Umbilical cord (tissue), 2 donors: ENCODE measurements around the genes OR10A3 and STK33.

GRCh38 chr11:7571893-7572797 lies 58.3 kb downstream of the PPFIBP2 start:
- RAMPAGE, long total RNA = no peak

GRCh38 chr11:7577213-7577906 lies 63.6 kb downstream of the PPFIBP2 start:
- RAMPAGE, long total RNA = start-site peak on the plus strand at chr11:7577016-7577575, 11 and 13 reads in 2 replicates

DNA sequence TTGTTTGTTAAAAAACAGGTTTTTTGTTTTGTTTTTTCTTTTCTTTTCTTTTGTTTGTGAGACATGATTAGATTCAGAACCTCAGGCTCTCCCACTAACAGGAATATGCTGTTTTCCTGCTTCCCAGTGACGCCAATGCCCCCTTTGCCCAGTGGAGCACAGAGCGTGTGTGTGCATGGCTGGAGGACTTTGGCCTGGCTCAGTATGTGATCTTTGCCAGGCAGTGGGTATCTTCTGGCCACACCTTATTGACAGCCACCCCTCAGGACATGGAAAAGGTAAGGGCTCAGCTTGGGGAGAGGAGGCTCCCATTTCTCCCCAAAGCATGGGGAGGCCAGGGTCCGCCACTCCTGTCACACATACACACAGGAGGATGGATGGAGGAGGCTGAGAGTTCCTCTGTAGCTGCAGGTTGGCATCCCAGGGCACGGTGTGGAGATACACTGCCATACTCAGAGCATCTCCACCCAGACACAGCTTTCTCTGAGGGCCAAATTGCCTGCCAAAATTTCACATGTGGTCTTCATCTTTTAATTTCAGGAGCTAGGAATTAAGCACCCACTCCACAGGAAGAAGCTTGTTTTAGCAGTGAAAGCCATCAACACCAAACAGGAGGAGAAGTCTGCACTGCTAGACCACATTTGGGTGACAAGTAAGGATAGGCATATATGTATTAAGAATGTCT lies 24.9 kb downstream of the CYB5R2 start:
- RAMPAGE, long total RNA = no peak

- RAMPAGE, long total RNA = no peak
These were observed 8.4 kb downstream of the OVCH2 start for GRCh38 chr11:7697537-7698518.

GRCh38 chr11:7905407-7906727 lies 25.2 kb downstream of the OR10A6 start:
- RAMPAGE, long total RNA = start-site peak on the minus strand at chr11:7905926-7906332, 11 and 15 reads in 2 replicates

GRCh38 chr11:7941592-7942113 lies at the start of gene OR10A3:
TSS of gene OR10A3 (minus strand) at chr11:7941708.
- RAMPAGE, long total RNA = no peak

GRCh38 chr11:8223997-8224542 lies 39.6 kb downstream of the LMO1 start:
- RAMPAGE, long total RNA = no peak

- RAMPAGE, long total RNA = no peak
These were observed 68.5 kb upstream of the LMO1 start for GRCh38 chr11:8332155-8332644.

DNA sequence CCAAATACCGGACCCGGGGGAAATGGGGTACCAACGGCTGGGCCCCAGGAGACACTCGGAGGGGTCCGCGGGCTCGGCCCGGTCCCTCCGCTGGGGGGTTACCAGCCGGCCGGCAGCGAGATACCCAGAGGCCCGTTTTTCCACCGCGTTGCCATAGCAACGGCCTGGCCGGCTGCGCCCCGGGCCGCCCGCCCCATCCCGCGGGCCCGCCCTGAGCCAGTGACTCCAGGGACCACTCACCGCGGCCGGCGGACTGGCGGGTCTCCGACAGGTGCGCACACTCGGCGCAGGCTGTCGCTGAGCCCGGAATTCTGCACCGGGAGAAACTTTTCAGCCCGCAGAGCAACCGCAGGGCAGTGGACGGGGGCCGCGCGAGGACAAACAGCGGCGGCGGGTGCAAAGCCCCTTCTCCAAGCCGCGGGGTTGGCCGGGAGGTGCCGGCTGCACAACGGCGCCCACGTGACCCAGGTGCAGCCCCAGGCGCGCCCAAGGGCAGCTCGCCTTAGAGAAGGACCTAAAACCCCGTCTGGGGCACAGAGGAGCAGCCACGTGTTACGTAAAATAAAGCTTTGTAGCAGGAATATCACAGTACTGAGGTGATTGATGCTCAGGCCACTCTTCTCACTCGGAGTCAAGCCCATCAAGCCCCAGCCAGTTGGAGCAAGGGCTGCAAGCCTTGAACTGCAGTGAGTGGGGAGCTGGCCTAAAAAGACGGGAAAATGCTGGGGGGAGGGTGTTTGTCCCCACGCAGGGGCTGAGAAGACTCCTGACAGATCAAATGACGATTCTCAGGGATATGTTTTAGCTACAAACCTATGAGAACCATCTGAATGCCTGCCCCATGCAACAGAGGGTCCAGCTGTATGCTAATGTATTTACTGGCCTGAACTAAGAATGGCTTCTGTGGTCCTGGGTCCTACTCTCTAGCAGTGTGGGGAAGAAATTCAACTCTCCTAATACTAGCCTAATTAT lies at the start of gene STK33:
Gene STK33, minus strand, starts transcription at position 386 of the 972 bp plus-strand sequence.
- RAMPAGE, long total RNA = no peak

GRCh38 chr11:8644669-8645344 lies 37.7 kb downstream of the TRIM66 start:
- RAMPAGE, long total RNA = no peak

GRCh38 chr11:8719732-8720204 lies 37.2 kb downstream of the RPL27A start:
- RAMPAGE, long total RNA = no peak

DNA sequence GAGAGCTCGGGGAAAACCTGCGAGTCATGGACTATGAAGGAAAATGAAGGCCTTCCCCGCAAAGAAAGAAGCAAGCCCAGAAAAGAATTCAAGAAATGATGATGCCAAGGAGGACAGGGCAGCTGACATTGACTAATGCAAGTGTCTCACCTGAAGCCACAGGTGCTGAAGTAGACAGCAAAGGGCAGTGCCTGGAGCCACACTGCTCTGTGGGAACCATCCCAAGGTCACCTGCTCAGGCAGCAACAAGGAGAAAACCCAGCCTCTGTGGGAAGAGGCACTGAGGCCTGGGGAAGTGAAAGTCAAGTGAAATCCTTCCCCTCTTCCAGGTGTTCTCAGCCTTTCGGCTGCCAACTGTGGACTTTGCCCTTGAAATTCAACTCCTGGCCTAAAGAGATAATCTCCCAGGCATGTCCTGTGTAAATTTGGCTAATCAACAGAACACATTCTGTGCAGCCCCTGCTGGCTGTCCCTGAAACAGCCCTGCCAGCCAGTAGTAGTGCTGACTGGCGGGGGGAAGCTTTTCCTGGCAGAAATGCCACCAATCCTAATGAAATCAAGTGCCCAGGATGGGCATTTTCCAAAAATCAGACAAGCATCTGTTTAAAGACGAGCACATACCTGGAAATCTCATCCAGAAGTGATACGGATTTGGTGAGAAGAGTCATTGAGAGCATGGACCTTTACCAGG lies 15.8 kb downstream of the DENND2B start:
- RAMPAGE, long total RNA = no peak

DNA sequence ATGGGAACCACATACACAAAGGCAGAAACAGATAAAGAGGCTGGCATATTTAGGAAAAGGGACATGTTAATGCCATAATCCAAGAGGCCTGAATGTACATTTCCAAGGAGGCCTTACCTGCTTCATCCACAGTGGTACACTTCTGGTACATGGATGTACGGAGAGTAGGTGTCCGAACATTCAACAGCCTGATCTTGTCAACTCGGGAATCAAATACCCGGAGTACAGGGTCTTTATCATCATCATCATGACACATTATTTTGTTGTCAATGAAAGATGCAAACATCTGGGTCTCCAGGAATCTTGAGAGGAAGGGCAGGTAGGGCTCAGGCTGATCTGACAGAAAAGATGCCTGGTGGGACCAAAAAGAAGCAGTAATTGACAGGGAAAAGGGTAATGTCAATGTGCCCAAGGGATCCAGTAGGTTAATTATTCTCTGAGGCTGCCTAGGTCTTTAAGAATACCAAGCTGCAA lies 86.7 kb upstream of the SCUBE2 start:
- RAMPAGE, long total RNA = no peak

GRCh38 chr11:9311285-9311588 lies 3.2 kb downstream of the TMEM41B start:
- RAMPAGE, long total RNA = no peak

GRCh38 chr11:9313593-9313969 lies 812 bp downstream of the TMEM41B start:
- RAMPAGE, long total RNA = no peak

DNA sequence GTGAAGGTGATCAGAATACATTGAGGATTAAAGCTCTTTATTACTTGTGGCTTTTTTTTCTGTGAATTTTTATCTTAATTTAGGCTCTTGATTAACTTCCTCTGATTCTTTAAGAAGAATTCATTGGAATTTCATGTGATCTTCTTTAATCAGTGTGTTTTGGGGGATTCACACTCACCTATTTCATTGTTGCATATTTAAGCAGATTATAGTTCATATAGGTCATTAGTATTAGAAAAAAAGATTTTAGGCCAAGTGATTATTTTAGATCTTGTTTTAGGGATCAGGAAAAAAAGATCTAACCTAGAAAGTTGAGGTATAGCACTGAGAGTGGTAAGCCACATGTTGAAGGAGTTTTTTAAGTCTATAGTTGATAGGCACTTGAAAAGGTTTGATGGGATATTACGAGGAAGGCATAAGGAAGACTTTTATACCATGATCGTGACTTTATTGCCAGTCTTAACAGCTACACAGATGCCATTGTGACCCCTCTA lies 26.0 kb downstream of the IPO7 start:
- RAMPAGE, long total RNA = no peak

DNA sequence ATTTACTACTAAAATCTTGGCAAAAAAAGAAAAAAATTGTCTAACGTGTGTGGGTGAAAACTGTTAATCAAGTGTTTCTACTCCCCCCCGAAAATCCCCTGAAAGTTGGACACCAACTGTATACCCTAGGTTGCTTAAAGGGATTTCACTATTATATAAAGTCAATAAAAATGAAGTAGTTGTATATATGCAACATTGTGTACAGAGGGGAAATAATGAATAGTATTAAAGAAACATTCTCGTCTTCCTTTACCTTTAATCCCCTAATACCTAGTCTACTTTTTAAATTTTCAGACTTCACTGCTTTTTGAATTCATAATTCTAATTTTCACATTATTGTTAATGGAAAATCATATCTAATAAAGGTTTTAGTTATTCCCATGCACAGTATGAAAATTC lies 14.0 kb upstream of the ZNF143 start:
- RAMPAGE, long total RNA = no peak

DNA sequence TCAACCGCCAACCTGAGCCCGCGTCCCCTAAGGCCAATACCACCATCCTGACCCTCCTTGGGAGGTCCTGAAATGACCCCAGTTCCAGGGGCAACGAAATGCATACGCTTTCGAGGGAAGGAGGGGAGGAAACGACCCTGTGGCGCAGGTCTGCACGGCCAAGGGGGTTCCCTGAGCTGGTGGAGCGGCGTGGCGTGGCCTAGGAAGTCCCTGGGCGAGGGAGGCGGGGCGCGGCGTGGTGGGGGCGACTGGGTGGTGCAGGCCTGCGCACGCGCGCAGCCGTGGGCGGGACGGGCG lies 94.0 kb downstream of the SWAP70 start:
- RAMPAGE, long total RNA = no peak

- RAMPAGE, long total RNA = no peak
These were observed 171.3 kb downstream of the SBF2 start for GRCh38 chr11:10122593-10123336.

DNA sequence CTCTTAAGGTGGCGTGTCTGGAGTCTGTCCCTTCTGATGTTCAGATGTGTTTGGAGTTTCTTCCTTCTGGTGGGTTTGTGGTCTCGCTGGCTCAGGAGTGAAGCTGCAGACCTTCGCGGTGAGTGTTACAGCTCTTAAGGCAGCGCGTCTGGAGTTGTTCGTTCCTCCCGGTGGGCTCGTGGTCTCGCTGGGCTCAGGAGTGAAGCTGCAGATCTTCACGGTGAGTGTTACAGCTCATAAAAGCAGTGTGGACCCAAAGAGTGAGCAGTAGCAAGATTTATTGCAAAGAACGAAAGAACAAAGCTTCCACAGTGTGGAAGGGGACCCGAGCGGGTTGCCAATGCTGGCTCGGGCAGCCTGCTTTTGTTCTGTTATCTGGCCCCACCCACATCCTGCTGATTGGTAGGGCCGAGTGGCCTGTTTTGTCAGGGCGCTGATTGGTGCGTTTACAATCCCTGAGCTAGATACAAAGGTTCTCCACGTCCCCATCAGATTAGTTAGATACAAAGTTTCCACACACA lies 161.6 kb downstream of the SBF2 start:
- RAMPAGE, long total RNA = no peak